ENCODE data around the gene GCNT4.

- PRO-cap = no peak
- RAMPAGE, long total RNA, 2 experiments = no peak in any of the 2 experiments
Measured at GRCh38 chr5:74957219-74957611, 91.0 kb upstream of the FAM169A start.

- PRO-cap = bidirectional peak, plus-strand start at chr5:75052919, minus-strand start at chr5:75052558; bidirectional peak, plus-strand start at chr5:75053549, minus-strand start at chr5:75053267
- RAMPAGE, long total RNA, 2 experiments = no peak in any of the 2 experiments
Measured at GRCh38 chr5:75052287-75053478, at the start of gene GCNT4. Gene GCNT4 (minus strand): TSS chr5:75052558.

DNA sequence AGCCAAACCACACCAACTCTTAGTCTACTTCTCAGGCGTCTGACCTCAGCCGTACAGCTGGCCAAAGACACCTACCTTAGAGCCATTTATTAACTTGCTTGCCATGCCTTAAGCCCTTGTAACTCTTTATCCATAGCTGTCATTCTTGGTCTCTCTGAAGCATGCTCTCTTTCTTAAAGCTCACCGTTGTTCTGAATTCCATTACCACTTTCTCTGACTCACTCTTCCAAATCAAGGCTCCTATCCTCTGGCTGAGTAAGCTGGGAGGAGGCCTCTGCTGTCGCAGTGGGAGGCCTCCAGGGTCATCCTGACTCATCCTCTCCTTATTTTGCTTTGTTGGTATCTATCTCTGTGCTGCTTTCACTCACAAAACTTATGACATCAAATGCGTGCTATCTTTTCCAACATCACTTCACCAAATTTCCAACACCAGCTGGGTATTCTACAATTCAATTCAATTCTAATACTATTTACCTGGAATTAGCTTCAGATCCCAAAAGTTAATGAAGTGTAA is 16.1 kb upstream of the HMGCR start:
- PRO-cap = no peak
- RAMPAGE, long total RNA, 2 experiments = no peak in any of the 2 experiments

DNA sequence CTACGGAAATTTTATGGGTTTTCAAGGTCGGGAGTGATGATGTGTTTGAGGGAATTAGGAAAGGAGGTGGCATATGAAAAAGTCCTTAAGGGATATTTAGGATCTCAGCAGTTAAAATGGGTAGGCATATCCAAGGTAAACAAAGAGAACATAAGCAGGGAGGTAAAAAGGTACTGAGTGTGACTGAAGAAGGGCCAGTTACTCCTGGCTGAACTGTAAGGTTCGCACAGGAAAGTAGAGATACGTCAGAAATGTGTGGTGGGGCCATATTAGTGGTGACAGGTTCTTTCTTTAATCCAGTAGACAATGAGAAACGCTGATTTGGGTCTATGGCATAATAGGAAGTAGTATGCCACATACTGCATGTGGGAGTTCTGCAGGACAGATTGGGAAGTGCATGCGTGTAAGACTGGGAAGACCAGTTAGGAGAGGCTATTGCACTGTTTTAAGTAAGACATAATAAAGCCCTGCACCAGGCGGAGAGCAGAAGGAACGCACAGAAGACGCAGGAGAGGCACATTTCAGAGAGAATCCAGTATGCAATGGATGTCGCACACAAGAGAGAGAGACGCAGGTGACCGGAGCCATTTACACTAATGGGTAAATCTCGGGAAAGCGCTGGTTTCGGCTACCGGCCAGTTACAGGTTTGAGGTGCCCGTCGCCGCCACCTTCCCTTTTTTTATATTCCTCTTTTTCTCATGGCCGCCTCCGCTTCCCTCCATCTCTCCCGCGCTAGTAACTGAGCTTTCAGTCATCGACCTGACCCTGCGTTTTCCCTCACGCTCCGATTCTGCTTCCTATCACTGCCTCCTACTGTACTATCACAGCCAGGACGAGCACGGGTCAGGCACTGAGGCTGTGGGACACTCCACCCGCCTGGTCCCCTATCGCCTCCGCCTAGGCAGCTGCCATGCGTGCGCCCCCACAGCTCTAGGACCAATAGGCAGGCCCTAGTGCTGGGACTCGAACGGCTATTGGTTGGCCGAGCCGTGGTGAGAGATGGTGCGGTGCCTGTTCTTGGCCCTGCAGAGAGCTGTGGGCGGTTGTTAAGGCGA is 648 bp upstream of the HMGCR start:
- PRO-cap = unidirectional peak, plus-strand start at position 486 of the sequence; bidirectional peak, plus-strand start outside the sequence, minus-strand start at position 853 of the sequence
- RAMPAGE, long total RNA, 2 experiments = no peak in any of the 2 experiments

DNA sequence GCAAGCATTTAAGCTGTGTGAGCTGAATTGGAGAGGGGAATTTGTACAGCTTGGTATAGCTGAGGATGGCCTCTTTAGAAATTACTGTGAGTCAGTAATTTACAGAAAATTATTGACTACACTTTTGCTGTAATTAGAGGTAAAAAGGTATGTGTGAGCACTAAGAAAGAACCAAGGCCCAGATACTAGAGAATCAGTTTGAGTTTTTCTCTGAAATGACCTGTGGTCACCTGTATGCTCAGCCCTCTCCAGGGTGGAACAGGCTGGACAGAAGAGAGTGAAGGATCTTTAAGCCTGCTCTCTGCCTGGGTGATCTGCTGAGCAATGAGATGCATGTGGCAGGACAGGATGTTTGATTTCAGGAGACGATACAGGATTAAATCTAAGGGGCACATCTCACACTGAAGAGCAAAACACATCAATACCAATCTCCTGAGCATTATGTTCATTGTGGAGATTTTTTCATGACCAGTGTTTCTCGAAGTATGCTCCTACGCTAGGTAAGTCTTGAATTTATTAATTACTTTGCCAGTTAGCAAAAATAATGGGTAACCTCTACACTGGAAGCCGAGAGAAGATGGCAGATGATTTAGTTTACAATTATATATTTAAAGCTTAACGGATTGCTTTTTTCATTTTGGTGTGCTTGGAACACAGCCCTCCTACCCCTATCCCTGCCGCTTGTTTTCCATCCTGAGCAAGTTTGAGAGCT is 25.5 kb downstream of the HMGCR start:
- PRO-cap = no peak
- RAMPAGE, long total RNA, 2 experiments = no peak in any of the 2 experiments

- PRO-cap = no peak
- RAMPAGE, long total RNA, 2 experiments = no peak in any of the 2 experiments
Measured at GRCh38 chr5:75509945-75510321, 1.5 kb downstream of the CERT1 start.

DNA sequence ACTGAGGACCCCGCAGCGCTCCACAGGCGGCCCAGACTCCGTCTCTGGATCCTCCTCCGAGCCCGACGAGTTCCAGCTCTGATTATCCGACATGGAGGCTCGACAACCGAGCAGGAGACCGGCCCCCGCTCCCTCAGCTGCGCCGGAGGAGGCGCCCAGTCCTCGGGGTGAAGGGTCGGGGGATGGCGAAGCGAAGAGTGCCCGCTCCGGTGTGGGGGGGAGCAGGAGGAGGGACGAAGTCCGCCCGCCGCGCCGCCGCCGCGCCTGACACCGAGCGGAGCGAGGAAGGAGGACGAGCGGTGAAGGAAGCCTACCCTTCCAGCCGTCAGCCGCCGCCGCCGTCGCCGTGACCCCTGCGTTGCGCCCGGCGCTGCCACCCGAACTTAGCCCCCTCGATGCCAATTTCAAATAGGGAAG is 306 bp downstream of the CERT1 start:
- PRO-cap = bidirectional peak, plus-strand start at position 273 of the sequence, minus-strand start at position 281 of the sequence
- RAMPAGE, long total RNA, 2 experiments = start-site peak on the minus strand in 1 of 2 experiments, centred at position 117 of the sequence, 22 reads per replicate

DNA sequence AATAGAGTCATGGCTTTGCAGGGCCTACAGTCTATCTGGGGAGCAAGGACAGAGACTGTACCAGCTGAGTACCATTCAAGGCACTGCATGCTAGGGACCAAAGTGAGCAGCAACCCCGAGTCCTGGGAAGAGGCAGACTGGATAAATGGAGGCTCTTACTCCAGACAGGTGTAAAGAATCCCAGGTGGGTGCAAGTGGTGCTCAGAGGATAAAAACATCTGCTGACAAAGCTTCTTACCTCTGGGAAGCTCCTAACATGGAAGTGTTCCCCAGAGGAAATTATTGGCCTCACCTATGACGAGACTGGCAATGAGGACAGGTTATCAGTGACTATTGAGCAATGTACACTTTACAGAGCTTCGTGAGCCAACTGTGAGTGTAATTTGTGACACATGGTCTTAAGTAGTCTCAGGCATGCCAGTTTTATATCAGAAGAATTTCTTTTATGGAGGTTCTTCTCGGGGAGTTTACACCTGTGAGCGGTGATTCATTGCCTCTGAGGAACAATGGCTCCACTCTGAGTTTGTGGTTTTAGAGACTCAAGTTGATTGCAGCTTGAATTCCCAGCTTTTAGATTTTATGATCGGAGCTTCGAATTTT is 11.2 kb downstream of the ANKDD1B start:
- PRO-cap = no peak
- RAMPAGE, long total RNA, 2 experiments = no peak in any of the 2 experiments

DNA sequence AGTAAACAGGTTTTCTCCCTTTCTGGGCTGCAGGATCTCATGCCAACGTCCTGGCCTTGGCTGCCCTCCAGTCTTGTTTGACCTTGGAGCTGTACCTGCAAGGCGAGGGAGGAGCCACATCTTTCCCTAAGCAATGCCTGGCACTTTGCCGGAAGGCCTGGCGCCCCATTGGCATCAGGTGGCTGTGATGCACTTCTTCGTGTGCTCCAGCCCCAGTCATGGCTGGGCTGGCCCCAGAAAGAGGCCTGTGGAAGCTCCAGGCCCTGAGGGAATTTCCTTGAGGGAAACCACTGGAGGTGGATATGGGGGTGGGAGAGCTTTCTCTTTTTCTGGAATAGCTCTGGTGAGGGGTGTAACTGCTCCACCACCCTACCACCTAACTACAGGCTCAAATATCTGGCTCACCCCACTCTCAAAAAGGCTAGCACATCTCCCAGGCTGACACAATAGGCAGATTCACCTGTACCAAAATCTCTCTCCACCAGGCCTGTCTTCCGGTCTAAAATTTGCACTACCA is 16.6 kb upstream of the IQGAP2 start:
- PRO-cap = no peak
- RAMPAGE, long total RNA, 2 experiments = no peak in any of the 2 experiments

- PRO-cap = no peak
- RAMPAGE, long total RNA, 2 experiments = no peak in any of the 2 experiments
Measured at GRCh38 chr5:76403736-76404820, 993 bp downstream of the IQGAP2 start.

GRCh38 chr5:76422170-76422723 is 19.2 kb downstream of the IQGAP2 start:
- PRO-cap = no peak
- RAMPAGE, long total RNA, 2 experiments = no peak in any of the 2 experiments

DNA sequence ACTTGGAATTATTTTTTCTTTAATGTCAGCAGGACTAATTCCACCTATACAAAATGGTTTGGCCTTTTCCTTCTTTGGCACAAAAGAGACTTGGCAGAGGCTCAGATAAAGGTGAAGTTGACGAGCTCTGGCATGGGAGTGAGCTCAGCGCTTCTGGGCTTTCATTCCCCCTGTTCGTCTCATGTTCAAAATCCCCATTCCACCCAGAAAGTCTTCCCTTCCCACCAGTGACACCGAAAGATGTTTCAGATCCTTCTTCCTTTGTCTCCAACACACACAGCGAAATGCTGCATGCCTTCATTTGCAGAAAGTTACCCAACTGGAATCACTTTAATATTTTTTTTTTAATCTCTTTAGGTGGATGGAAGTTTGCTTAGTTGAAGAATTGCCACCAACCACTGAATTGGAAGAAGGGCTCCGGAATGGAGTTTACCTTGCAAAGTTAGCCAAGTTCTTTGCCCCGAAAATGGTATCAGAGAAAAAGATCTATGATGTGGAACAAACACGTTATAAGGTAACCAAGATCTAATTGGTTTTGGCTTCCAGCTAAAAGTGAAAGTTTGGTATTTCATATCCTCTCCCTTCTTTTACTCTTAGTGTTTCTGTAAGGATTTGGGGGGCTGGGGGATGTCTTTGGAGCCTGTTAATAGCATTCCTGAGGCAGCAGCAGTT is 61.0 kb downstream of the F2RL2 start:
- PRO-cap = no peak
- RAMPAGE, long total RNA, 2 experiments = no peak in any of the 2 experiments

DNA sequence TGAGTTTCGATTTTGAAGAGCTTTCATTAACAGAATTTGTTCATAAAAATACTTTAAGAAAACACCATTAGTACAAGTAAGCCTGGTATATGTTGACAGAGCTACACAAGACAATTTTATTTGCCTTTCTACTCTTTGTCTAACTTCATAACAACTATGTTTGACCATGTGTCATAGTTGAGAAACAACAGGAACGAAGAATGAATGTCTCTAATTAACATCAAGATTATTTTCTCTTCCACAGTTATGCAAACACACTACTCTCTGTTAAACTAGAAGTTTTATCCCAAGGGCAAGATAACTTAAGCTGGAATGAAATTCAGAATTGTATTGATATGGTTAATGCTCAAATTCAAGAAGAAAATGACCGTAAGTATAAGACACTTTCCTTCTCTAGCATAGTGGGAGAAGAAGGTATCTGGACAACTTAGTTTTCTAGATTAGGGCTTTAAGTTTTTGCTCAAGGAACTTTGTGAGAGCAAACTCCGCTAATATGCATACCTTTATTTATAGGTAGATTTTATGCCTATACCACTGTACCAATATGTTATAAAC is 17.2 kb downstream of the F2RL2 start:
- PRO-cap = no peak
- RAMPAGE, long total RNA, 2 experiments = no peak in any of the 2 experiments

GRCh38 chr5:76619915-76620864 is 3.0 kb downstream of the F2RL2 start:
- PRO-cap = no peak
- RAMPAGE, long total RNA, 2 experiments = no peak in any of the 2 experiments

- PRO-cap = no peak
- RAMPAGE, long total RNA, 2 experiments = no peak in any of the 2 experiments
Measured at GRCh38 chr5:76654728-76655144, 31.5 kb upstream of the F2RL2 start.

GRCh38 chr5:76806037-76806662 is 12.7 kb upstream of the F2RL1 start:
- PRO-cap = no peak
- RAMPAGE, long total RNA, 2 experiments = no peak in any of the 2 experiments

- PRO-cap = no peak
- RAMPAGE, long total RNA, 2 experiments = no peak in any of the 2 experiments
Measured at GRCh38 chr5:76811102-76811740, 7.6 kb upstream of the F2RL1 start.

DNA sequence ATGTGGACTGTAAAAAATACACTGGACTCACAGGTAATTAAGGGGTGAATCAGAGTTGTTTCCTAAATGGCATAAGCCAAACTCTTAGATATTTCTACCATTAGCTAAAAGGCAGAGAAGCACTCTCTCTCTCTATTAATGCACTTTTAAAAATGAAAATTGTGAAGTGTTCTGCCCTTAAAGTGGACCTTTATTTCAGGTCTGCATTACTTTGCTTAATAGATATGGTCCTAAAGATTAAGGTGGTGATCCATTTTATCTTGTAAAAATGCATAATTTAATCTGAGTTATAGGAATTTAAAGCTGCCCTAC is 1.2 kb downstream of the ZBED3 start:
- PRO-cap = no peak
- RAMPAGE, long total RNA, 2 experiments = no peak in any of the 2 experiments

- PRO-cap = no peak
- RAMPAGE, long total RNA, 2 experiments = no peak in any of the 2 experiments
Measured at GRCh38 chr5:77167914-77168660, 42.4 kb upstream of the PDE8B start.

DNA sequence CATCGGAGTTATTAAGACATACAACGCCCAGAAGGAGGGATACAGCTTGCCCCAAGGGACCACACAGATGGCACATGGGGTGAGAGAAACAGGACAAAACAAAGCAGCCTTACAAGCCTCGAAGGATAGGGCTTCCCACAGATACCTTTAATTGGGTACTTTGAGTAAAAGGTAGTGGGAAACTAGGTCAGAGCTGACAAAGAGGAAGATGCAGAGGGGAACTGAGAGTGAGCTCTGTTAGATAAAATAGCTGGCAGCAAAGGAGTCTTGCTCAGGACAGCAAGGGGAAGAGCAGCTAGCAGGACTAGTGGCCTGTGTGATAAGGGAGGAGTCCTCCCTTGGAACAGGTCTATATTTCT is 48.2 kb downstream of the OTP start:
- PRO-cap = no peak
- RAMPAGE, long total RNA, 2 experiments = no peak in any of the 2 experiments